AG09319 (cell line): ENCODE results near the gene SNX19.

- RRBS = 64% methylated on average over 6 of the region's 13 CpGs
Measured at GRCh38 chr11:130420784-130421392, 7.5 kb downstream of the ADAMTS8 start.

DNA sequence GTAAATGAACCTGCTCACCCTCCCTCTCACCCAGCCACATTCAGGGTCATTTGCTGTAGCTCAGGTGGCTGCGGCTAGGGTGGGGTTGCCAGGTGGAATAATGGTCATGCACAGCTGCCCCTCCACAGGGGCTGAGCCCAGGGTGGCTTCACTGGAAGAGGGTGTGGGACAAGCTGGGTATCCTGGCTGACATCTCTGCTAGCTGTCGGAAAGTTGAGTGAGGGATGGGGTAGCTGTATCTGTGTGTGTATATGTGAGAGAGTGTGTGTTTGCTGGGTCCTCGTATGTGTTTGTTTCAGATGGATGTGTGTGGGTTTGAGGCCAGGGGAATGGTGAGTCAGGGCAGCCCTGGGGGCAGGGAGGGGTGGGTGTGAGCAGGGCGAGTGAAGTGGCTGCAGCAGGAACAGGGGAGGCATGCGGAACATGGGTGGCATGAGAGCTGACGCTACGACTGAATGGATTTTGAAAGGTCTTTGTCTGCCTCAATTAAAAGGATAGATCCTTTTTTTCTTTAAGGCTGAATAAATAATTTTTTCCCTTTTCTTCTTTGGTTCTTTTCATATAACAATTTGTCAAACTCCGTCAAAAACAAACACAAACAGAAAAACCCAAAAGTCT is 79.8 kb downstream of the ADAMTS15 start:
- RRBS = no CpG with 5 or more reads among the region's 8 CpGs

DNA sequence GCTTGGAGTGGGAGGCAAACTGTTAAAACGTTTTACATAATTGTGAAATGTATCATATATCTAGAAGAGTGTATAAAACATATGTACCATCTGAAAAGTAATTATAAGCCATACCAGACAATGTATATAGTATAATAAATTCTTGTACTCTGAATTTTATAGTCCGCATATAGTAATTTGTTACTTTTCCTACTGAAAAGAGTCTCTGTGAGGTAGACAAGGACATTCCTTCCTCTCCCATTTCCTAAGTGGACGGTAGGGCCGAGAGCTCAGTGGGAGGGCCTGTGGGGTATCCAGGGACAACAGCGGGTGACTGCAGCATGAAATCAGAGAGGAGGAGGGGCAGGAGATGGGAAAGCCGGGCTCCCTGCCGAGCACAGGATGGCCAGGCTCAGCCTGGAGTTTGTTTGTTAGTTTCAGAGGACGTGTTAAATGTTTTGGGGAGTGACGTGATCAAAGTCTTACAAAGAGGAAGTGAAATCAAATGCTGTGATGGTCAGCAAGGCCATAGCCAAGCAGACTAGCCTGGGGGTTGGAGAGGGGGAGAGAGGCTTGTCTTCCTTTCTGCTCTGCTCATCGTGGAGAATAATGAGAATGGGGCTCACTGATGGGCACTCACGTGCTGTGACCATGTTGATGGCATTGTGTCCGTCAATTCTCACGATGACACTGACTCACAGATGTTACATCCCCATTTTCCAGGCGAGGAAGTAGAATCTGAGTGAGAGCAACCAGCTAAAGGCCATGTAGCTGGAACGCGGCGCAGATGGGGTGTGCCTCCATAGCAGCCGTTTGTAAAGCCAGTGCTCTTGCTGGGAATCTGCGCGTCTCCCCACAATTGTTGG is 152.7 kb downstream of the ADAMTS15 start:
- RRBS = no CpG with 5 or more reads among the region's 20 CpGs

DNA sequence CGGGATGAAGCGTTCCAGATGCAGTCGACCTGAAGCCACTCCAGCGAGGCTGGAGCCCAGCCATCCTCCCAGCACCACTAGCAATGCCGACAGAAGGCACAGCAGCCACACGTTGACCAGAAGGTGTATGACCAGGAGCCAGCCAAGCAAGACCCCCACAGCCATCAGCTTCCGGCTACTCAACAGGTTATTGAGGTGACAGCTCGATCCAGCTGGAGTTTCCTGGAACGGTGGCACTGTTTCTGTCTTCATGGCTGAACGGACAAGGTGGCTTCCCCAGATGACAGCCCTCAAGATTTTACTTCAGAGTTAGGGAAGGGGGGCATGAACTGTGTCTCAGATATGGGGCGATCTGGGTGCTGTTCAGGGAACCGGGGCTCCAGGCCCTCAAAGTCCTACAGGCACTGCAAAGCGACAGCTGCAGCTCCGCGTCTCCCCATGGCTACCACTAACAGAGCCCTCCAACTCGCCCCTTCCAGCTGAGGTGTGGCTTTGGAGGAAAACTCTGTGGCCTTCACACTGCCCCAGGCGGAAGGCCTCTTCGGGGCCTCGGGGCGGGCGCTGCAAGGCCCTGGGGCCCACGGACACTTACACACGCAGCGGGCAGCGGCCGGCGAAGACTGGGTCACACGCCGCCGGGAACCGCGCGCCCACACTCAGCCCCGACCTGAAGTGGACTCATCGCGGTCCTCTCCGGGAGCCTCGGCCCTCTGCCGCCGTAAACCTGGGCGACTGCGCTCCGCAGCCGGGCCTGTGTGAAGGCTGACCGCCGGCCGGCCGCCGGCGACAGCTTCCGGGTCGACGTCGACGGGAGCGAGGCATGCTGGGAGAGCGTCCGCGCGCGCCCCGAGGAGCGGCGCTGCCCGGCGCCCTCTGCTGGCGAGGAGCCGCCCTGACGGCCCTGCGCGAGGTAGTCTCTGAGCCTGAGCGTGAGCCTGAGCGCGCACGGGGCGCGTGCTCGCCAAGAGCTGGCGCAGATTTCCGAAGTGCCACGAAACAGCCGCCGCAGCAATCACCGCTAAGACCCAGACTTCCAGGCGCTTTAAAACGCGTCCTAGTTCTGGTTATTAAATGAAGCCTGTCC is at the start of gene SNX19:
Gene SNX19, minus strand, starts transcription at position 792 of the 1,084 bp plus-strand sequence.
- RRBS = under 1% methylated on average over 26 of the region's 87 CpGs

GRCh38 chr11:131423540-131423778 is 53.0 kb downstream of the NTM start:
- RRBS = no CpG with 5 or more reads among the region's 5 CpGs

DNA sequence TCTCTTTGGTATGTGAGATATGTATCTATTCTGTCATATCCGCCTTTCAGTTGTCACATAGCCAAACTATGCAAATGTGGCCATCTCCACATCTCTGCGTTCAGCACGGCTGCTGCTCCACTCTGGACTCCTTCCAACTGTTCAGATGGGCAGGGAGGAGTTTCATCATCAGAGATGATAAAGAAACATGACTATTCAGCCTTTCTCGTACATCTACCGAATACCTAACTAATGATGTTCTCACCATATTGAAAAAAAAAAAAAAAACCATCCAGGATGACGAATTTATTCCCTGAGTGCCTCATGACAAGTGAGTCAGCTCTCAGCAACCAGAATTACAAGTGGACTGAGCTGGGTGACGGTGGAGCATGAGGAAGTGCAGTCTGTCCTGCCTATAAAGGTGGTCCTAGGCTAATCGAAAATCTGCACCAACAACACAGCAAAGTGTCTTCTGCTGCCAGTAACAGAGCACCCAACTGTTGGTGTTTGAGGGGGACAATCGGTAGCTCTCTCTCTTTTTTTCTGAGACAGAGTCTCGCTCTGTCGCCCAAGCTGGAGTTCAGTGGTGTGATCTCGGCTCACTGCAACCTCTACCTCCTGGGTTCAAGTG is 899.5 kb downstream of the OPCML start:
- RRBS = no CpG with 5 or more reads among the region's 12 CpGs

DNA sequence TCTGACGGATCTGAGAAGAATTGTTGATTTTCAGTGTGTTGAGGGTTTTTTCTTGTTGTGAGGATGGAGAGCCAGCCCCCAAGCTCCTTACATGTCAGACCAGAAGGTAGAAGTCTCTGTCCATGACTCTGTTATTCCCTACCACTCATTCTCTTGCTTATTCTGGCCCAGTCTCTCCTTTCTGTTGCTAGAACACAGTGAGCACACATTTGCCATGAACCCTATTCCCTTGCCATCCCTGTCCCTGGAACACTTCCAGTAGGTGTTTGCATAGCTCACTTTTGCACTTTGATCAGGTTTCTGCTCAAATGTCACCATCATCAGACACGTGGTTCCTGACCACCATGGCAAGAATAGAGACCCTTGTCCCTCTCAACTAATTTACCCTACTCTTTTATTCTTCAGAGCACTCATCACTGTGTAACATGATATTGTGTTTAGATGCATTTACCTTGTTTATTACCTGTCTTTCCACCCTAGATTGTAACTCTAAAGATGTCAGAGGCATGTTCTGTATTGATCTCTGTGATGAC is 606.5 kb downstream of the OPCML start:
- RRBS = no CpG with 5 or more reads among the region's 2 CpGs

- RRBS = no CpG with 5 or more reads among the region's 10 CpGs
Measured at GRCh38 chr11:133541477-133542160, 9.3 kb upstream of the OPCML start.

- RRBS = no CpG with 5 or more reads among the region's 6 CpGs
Measured at GRCh38 chr11:133981026-133981582, 24.3 kb upstream of the IGSF9B start.

DNA sequence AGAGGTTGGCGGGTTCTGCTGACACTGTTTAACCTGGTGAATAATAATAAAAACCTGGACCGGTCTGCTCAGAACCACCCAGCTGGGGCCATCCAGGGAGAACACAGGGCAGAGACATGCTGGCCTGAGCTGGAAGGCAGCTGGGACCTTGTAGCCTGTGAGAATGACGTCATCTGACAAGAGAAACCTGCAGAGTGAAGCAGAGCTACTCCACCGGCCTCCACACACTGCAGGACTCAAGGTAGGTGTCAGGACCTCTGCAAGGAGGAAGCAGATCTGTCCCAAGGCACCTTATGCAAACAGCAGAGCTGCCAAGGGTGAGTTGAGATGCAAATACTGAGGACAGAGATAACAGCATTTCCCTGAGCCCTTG is 51.8 kb upstream of the IGSF9B start:
- RRBS = no CpG with 5 or more reads among the region's 4 CpGs

GRCh38 chr11:134015518-134016082 is 53.3 kb upstream of the JAM3 start:
- RRBS = no CpG with 5 or more reads among the region's 5 CpGs

DNA sequence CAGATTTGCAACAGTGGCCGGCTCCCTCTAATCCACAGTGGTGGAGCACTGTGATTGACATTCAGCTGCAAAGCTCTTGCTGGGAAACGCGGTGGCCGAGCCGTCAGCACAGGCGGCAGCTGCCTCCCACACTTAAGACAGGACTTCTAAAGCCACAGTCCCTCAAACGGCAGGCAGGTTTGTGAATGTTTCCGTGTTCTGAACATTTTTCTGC is 31.2 kb upstream of the JAM3 start:
- RRBS = no CpG with 5 or more reads among the region's 8 CpGs

DNA sequence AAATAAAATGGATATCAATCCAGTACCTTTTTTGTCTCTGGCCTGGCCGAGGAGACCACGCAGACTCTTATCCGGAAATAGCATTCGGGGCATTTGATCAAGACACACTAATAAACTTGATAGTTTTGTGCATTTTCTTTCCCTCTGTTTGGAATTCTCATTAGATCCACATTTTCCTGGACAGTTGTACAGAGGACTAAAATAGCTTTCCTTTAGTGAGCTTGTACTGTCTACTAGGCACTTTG is 912 bp downstream of the JAM3 start:
- RRBS = no CpG with 5 or more reads among the region's 4 CpGs

- RRBS = no CpG with 5 or more reads among the region's 5 CpGs
Measured at GRCh38 chr11:134250676-134251733, 2.1 kb downstream of the THYN1 start.

GRCh38 chr11:134277070-134277719 is 1.0 kb downstream of the GLB1L3 start:
- RRBS = 2% methylated on average over 9 of the region's 32 CpGs

DNA sequence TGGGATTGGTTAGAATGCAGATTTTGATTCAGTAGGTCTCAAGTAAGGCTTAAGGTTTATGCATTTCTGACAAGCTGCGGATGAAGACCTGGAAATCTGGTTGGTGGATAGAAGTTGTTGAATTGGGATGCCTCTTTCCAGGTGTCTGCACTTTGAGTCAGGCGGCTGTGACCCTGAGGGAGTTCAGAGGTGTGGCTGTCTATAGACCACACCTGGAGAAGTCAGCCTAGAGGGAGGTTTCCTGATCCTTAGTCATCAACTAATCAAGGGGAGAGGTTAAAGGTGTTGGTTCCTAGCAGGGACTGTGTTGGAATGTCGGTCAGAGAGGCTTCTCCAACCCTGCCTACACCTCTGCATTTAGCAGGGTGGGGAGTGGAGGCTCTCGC is 8.0 kb downstream of the GLB1L2 start:
- RRBS = no CpG with 5 or more reads among the region's 4 CpGs

DNA sequence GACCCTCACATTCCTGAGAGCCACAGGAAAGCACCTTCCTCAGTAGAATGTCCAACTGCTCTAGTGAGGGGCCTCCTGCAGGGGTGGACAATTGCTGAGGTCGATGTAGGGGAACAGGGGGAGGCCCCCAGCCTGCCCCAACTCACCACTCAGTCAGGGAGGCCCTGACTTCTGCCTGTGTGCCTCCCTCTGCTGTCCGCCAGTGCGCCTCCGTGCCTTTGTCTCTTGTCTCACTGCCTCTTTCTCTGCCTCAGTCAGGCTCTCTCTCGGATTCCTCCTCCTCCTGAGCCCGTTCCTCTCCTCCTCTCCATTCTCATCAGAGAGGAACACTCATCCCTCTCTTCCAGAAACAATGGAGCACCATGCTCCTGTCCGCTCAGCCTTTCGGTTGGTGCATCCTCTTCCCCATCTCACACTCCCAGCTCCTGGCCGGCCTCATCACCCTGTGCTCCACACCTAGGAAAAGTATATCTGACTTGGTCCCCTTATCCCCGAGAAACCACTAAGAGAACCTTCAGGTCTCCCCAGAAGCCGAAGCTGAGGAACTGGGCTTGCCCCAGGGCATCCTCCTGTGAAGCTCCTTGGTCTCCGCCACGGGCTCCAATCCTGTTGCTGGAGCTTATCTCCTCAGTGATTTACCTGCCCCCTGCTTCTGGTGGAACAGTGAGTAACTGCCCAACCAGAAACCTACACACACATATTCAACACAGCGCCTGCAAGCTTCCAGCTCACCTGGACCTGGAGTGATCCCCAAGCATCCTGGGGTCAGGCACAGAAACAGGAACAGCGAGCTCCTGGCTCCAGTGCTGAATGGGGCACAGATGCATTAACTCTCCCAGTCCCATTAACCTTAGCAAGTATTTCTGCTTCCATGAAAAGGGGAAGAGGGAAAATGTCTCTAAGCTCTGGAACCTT is 2.2 kb downstream of the B3GAT1 start:
- RRBS = no CpG with 5 or more reads among the region's 15 CpGs

DNA sequence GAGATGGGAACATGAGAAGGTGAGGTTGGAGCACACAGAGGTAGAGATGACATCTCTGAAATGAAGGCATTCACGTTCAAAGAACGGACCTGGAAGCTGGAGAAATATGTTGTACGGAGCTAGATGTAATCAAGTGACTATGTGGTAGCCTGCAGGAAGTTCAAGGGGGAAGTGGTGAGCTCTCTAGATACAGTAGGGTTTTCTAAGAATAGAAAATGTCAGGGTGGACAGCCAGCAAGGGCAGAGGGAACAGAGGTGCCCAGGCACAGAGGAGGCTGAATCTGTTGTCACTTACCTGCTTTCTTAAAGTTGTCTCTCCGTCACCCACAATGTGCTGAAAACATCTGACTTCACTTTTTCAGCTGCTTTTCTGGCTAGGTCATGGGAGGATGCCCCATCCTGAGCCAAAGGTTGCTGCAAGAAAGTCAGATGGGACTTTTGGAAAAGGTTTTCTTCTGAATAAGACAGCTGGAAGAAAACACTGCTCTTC is 171.4 kb upstream of the B3GAT1 start:
- RRBS = no CpG with 5 or more reads among the region's 4 CpGs

DNA sequence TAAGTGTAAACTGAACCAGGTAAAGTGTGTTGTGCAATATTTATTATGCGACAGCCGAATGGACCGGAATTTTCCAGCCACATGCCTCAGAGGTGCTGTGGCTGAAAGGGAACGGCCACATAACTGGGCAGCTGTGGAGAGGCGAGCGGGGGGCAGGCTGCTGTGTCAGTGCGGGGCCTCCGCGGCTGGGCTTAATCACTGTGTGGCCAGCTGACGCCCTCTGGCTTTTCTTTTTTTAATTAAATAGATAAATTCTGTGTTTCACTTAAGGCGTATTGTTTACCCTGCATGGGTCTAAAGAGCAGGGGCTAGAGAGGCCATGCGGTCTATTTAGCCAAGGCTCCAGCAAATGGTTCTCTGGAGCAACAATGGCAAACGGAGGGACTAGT is 385.7 kb upstream of the B3GAT1 start:
- RRBS = no CpG with 5 or more reads among the region's 13 CpGs

DNA sequence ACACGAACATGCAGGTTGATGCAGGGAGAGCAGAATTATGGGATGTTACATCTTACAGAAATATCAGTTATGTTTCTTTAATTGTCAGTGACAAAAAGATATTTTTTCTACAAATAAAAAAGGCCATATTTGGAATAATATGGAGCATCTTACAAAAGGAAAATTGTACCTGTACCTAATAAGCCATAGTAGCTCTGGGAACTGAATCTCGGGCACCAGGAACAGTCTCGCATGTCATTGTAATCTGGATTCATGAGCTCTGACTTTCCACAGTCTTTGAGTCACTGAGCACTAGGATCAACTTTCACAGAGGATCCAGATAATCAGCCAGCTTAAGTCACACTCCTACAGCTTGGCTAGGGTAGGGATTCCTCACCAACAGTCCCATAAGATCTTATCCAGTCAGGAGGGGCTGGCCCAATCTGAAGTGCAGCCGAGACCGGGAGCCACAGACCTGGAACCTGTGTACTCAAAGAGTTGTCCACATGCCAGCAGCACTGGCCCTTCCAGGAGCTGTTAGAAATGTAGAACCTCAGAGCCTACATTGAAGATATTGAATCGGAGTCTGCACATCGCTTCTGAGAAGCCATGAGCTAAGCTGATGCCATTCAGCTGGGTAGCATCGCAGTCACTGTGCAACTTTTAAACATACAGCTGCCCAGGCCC is 538.6 kb upstream of the B3GAT1 start:
- RRBS = no CpG with 5 or more reads among the region's 8 CpGs